Transverse colon (tissue), 4 donors: ENCODE measurements around the gene MOSPD2.

- PRO-cap, result no peak
- RAMPAGE, long total RNA, 4 experiments, result no peak in any of the 4 experiments
These were observed 131.3 kb downstream of the AMELX start for GRCh38 chrX:11424168-11425284.

- PRO-cap, result bidirectional peak, plus-strand start at chrX:11427140, minus-strand start at chrX:11427115
- RAMPAGE, long total RNA, 4 experiments, result no peak in any of the 4 experiments
These were observed 133.6 kb downstream of the AMELX start for GRCh38 chrX:11426731-11427233.

DNA sequence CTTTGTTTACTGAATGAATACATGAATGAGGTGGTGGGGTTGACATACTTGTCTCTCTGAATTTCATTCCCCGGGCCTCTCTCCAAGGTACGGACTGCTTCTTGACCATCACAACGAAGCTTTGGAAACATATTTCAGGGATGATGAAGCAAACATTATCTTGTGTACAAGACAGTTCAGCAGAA is 168.2 kb downstream of the AMELX start:
- PRO-cap, result no peak
- RAMPAGE, long total RNA, 4 experiments, result no peak in any of the 4 experiments

DNA sequence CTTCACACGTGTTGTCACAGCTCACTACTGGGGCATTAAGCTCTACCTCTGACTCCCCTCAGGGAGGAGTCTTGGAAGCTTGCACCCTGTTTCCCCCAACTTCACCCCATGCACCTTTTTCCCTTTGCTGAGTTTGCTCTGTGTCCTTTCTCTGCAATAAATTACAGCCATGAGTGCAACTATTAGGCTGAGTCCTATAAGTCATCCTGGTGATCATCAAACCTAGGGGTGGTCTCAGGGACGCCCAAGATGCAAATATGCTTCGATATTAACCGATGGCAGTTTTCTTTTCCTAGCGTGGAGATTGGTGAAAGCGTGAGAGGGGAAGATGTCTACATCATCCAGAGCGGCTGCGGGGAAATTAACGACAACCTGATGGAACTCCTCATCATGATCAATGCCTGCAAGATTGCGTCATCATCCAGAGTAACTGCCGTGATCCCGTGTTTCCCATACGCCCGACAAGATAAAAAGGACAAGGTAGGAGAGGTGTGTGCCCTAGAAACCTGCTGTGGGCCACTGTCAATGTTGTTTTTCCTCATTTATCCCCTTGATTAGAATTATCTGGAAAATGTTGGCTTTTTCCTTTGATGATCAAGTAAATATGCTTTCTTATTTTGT is 7.8 kb downstream of the PRPS2 start:
- PRO-cap, result no peak
- RAMPAGE, long total RNA, 4 experiments, result no peak in any of the 4 experiments

DNA sequence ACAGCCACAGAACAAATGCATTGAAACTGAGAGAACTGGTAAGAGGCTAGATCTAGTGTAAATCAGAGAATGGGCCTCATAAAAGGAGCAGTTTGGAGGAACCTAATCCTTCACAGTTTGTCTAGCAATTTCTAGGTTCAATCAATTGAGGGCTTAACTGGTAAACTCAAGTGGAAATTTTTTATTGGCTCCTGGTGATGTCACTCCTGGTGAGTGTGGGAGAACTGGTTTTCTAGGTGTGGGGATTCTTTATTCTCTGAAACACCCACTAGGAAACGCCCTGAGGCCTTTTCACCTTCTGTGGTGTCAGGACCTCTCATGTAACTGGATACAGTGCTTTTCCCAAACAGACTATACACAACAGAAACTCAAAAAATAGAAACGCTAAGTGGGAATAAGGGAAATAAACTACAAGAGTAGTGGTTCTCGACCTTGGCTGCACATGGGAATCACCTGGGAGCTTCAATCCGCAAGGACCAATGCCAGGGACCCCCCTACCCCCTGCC is 27.7 kb upstream of the TMSB4X start:
- PRO-cap, result no peak
- RAMPAGE, long total RNA, 4 experiments, result no peak in any of the 4 experiments

GRCh38 chrX:12957318-12957527 is 17.7 kb upstream of the TMSB4X start:
- PRO-cap, result no peak
- RAMPAGE, long total RNA, 4 experiments, result no peak in any of the 4 experiments

DNA sequence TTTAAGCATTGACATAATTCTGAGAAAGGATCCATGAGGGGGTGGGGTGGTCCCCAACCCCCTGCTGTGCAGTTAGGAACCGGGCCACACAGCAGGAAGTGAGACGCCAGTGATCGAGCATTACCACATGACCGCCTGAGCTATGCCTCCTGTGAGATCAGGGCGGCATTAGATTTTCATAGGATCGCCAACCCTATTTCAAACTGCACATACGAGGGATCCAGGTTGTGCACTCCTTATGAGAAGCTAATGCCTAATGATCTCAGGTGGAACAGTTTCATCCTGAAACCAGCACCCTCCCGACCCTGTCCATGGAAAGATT is 7.2 kb upstream of the TMSB4X start:
- PRO-cap, result no peak
- RAMPAGE, long total RNA, 4 experiments, result no peak in any of the 4 experiments

DNA sequence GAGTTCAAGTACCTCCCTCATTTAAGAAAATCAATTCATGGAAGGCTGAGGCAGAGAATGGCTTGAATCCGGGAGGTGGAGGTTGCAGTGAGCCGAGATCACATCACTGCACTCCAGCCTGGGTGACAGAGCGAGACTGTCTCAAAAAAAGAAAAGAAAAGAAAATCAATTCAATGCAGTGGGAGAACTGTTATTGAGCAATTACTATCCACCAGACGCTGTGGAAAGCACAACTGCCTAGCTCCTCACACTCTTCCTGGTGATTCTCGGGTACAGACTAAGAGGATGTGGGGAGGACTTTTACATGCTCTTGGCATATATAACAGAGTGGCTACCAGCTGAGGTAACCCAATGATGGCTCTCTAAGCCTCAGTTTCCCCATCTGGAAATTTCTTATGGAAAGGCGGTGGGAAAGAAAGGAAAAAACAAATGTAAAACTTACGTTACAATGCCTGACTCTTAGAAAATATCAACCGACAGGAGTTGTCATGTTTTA is 2.6 kb upstream of the TMSB4X start:
- PRO-cap, result no peak
- RAMPAGE, long total RNA, 4 experiments, result no peak in any of the 4 experiments

DNA sequence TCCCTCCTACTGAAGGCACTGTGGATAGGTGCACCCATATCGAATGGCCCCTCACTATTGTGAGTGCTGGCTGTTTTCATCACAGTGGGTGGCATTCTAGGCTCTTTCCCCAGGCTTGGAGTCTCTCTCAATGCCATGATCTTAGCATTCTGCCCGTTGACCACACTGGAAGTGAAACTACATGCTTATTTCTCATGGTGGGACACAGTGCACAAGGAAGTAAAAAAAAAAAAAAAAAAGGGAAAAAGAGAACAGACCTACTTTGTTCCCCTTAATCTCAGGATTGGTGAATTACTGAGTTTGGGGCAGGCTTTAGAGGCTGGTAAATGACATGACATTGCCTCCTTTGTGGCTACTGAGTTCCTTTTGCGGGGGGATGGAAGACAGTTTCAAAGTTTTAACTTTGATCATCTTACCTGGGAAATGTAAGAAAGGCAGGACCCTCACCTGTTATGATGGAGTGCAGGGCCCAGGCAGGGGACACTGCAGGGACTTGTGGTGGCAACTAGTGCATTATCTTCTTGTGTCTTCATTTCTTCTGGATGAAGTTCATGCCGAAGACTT is 28.5 kb downstream of the FAM9C start:
- PRO-cap, result no peak
- RAMPAGE, long total RNA, 4 experiments, result no peak in any of the 4 experiments

- PRO-cap, result bidirectional peak, plus-strand start at chrX:13030081, minus-strand start at chrX:13029864
- RAMPAGE, long total RNA, 4 experiments, result no peak in any of the 4 experiments
These were observed 14.3 kb downstream of the FAM9C start for GRCh38 chrX:13029752-13030899.

DNA sequence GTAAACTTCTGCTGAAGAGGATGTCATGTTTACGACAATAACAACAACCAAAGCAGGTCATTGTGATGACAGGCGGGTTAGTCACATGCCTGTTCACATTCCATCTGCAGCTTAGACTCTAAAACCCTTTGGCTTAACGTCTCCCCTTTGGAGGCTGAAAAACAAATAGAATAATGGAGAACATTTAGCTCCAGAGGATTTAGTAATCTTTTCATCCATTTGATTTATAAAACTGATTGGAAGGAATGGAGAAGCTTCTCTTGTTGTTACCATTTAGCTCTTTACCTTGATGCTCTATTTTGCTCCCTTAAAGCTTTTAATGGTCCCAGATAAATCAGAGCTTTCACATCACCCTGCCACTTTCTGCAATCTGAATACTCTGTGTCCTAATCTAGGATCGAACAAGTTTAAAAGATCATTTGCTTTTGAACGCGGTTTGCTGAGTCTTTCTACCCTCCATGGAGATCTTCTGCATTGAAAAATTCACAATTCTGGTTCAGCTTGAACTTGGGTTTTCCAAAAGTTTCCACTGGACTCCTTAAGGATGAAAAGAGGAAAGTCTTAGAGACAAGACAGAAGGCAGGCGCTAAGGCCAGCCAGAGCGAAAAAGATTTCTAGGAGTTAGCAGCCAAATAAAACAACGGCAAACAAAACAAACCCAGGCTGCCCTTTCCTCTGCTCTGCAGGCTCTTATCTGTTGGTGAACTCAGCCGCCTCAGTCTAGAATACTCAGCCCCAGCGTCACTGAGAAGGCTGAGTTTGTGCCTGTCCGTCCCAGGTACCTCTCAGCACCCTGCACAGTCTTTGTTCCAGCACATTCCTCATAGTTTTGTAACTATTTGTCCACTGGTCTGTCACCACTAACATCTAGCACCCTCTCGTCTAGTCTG is 75.3 kb upstream of the FAM9C start:
- PRO-cap, result no peak
- RAMPAGE, long total RNA, 4 experiments, result no peak in any of the 4 experiments

- PRO-cap, result no peak
- RAMPAGE, long total RNA, 4 experiments, result no peak in any of the 4 experiments
These were observed 118.1 kb downstream of the ATXN3L start for GRCh38 chrX:13201643-13202194.

DNA sequence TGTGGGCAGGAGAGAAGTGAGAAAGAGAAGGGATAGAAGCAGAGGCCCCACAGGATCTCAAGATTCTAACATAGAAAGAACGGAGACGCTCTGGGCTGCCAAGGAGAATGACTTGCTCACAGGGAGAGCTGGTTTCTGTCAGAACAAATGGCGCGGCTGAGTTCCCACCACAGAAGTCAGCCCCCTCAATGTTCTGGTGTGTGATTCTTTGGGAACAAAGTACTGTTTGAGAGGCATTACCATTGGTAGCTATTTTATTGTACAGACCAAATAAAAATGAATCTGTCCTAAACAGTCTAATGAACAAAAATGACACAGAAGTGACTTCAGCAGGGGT is 80.5 kb downstream of the ATXN3L start:
- PRO-cap, result no peak
- RAMPAGE, long total RNA, 4 experiments, result no peak in any of the 4 experiments

- PRO-cap, result no peak
- RAMPAGE, long total RNA, 4 experiments, result no peak in any of the 4 experiments
These were observed 81.5 kb upstream of the EGFL6 start for GRCh38 chrX:13487682-13488519.

DNA sequence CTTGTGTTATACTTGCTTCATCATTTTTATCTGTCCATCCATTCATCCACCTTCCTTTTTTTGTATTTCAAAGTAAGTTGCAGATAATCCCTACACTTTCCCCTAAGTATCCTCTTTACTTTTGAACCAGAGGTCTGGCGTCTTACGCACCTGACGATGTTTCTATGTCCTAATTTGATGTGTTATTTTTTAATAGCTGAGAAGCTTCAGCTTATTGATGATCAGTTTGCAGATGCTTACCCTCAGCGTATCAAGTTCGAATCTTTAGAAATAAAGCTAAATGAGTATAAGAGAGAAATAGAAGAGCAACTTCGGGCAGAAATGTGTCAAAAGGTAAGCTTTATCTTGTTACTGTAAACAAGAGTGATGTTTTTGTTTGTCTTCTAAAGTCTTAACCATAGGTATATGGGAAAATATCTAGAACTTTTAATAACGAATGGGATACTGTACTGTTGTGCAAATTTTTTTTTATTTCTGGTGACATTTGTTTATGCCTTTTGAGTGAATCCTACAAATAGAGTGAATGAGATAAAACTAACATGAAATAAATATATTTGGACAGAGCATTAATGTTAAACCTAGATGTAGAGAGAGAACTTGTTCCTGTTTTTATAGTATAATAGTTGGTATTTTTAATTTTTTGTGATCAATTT is 11.7 kb downstream of the OFD1 start:
- PRO-cap, result no peak
- RAMPAGE, long total RNA, 4 experiments, result start-site peak on the plus strand in 1 of 4 experiments, centred at position 272 of the sequence, 15 reads per replicate

DNA sequence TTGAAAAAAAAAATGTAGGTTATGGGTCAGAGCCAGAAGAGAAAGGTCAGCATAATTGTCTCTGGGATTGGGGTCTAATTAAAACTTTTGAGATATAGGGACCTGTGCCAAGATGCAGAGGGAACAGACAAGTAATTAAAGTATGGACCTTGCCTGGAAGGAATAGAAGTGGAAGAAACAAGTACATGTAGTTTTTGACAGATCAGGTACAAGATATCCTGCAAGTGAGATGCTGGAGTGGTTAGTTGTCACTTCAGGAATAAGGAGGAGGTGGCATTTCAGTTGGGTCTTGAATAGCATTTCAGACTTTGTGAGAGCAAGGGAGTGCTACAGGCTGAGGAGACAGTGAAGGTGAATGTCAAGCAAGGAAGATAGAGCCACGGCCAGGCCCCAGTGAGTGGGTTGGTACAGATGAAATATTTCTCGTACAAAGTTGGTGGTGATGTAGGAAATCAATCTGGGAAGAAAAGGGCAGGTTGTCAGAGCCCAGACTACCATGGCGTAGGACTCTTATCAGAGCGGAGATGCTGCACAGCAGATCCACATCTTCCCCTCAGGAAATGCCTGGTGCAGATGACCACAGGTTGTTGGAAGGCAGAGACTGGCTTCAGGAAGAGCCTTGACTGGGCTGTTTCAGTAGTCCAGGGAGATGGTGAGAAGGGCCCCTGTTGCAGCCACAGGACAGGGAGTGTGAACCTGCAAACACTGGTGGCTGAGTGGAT is 31.3 kb downstream of the OFD1 start:
- PRO-cap, result no peak
- RAMPAGE, long total RNA, 4 experiments, result start-site peak on the plus strand in 1 of 4 experiments, centred at position 647 of the sequence, 31 reads per replicate

DNA sequence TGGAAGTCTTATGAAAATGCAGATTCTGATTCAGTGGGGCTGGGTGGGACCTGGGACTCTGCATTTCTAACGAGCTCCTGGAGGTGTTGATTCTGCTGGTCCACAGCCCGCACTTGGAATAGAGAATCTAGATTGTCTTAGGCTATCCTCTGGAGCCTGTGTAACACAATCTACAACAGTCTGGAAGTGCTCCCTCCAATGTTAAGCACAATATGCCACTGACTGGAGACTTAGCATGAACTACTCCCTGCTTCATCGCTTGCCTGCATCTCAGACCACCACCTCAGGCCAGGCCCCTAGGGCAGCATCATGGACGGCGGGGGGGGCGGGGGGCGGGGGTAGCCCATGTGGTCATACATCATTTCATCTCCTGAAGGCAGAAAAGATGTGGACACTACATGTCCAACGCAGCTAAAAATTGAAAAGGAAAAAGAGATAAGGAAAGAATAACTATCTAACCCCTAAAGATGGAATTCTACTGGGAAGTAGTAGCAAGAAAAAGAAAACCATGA is 12.7 kb downstream of the GPM6B start:
- PRO-cap, result no peak
- RAMPAGE, long total RNA, 4 experiments, result no peak in any of the 4 experiments

- PRO-cap, result unidirectional peak, plus-strand start at chrX:14454574
- RAMPAGE, long total RNA, 4 experiments, result no peak in any of the 4 experiments
These were observed 75.0 kb upstream of the GLRA2 start for GRCh38 chrX:14454337-14454814.

GRCh38 chrX:14872804-14873904 is at the start of gene MOSPD2:
TSS of gene MOSPD2 (plus strand) at chrX:14873421.
- PRO-cap, result bidirectional peak, plus-strand start at chrX:14873204, minus-strand start at chrX:14873059; unidirectional peak, plus-strand start at chrX:14873483; unidirectional peak, plus-strand start at chrX:14873529
- RAMPAGE, long total RNA, 4 experiments, result start-site peak on the plus strand in 4 of 4 experiments, at chrX:14873417-14873463 at its widest, 19 to 96 reads per replicate

- PRO-cap, result no peak
- RAMPAGE, long total RNA, 4 experiments, result no peak in any of the 4 experiments
These were observed 12.9 kb downstream of the MOSPD2 start for GRCh38 chrX:14886018-14886610.